Left common carotid artery plus branches (tissue), 1 donor: ENCODE measurements around the genes CYP2U1, MCUB and ARSJ.

DNA sequence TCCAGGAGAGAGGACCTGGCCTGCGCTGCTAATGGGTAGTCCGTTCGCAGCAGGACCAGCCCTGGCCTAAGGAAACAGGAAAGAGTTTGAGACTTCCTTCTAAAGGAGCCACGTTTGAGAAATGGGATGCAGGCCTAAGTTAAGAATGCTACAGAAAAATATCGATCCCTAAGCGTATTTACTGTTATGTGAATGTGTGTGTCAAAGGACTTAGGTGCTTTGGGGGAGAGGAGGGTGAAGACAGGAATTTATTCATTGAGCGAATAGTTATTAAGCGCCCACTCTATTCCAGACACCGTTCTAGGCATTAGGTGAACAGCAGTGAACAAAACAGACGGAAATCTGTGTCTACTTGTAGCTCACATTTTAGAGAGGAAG, 311 bp downstream of the AIMP1 start:
- PRO-cap: no peak

- PRO-cap: no peak
These were observed 8.5 kb downstream of the AIMP1 start for GRCh38 chr4:106324914-106325186.

DNA sequence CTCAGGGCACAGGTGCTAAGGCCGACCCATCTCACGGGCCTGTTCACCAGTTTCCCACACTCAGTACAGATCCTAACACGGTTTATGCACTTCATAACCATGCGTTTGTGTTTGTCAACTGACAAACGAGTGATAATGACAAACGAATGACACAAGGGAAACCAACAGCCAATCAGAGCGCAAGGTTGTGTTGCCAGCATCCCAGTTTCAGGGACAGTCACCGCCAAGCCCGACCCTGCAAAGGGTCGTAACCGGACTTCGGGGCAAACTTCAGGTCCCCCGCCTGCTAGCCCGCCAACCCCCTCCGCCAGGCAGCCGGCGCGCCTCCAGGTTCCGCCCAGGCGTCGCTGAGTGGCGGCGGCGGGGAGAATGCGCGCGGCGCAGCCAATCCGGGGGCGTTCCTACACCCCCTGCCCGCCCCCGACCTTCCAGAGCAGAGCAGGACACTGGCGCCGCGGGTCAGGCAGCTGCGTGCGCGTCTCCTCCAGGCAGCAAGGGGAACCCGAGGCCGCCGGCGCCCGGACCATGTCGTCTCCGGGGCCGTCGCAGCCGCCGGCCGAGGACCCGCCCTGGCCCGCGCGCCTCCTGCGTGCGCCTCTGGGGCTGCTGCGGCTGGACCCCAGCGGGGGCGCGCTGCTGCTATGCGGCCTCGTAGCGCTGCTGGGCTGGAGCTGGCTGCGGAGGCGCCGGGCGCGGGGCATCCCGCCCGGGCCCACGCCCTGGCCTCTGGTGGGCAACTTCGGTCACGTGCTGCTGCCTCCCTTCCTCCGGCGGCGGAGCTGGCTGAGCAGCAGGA, at the start of gene CYP2U1:
Gene CYP2U1, plus strand, starts transcription at position 431 of the 796 bp plus-strand sequence.
- PRO-cap: unidirectional peak, plus-strand start at position 204 of the sequence; bidirectional peak, plus-strand start at position 431 of the sequence, minus-strand start at position 533 of the sequence

DNA sequence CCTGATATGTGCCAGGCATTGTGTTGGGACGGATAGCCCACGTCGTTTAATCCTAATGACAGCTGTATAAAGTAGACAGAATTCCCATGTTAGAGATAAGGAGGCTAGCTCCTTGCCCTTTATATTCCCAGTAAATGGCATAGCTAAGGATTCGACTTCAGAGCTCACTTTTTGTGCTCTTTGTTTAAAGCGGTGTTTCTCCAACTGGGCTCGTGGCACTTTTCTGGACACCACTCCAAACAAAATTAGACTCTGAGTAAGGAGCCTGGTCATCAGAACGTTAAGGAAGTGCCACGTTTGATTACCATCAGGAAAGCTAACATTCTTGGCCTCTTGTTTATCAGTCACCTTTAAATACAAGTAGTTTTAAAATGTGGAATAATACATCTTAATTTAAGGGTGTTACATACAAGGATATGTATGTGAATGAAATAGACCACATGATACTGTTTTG, 1.1 kb downstream of the RPL34 start:
- PRO-cap: no peak

DNA sequence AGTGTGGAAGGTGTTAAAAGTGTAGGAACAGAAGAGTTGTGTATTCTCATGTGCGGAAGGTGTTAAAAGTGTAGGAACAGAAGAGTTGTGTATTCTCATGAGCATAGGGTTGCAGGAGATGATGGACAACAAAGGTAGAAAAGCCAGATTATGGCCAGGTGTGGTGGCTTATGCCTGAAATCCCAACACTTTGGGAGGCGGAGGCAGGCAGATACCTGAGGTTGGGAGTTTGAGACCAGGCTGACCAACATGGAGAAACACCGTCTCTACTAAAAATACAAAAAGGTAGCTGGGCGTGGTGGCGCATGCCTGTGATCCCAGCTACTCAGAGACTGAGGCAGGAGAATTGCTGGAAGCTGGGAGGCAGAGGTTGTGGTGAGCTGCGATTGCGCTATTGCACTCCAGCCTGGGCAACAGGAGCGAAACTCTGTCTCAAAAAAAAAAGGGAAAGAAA, 2.5 kb downstream of the RPL34 start:
- PRO-cap: no peak

DNA sequence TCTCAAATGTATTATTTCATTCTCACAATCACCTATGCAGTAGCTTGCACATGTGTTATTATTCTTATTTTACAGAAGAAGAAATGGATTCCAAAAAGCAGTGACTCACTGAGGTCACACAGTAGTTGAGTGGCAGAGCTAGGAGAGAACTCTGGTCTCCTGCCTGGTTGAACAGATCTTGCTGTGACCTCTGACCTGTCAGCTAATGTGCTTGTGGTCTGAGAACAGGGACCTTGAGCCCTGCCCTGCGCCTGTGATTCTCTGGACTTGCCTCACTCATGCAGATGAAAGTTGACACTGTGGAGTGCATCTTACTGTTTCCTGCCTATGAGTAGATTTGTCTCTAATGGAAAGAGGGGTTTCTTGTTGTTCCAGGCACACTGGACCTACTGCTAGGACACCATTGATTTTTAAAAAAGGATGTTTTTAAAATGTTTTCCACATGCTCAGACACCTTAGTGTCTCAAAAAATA, 32.3 kb downstream of the ETNPPL start:
- PRO-cap: no peak

GRCh38 chr4:108878014-108878281, 115.1 kb upstream of the ETNPPL start:
- PRO-cap: no peak

- PRO-cap: no peak
These were observed 797 bp downstream of the SEC24B start for GRCh38 chr4:109434178-109435046.

DNA sequence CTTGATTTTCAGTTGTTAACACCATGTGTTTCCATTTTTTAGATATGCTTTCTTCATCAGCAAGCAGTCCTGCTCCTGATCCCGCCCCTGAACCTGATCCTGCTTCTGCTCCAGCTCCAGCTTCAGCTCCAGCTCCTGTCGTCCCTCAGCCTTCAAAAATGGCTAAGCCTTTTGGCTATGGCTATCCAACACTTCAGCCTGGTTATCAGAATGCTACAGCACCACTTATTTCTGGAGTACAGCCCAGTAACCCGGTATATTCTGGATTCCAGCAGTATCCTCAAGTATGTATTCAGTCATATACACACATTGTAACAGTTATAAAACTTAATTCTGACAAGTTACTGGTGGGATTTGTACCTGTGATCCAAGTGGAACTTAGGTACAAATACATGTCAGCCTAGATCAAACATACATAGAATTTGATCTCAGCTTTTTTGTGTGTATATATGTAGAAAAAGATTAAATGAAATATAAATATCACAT, 61.0 kb downstream of the SEC24B start:
- PRO-cap: no peak

DNA sequence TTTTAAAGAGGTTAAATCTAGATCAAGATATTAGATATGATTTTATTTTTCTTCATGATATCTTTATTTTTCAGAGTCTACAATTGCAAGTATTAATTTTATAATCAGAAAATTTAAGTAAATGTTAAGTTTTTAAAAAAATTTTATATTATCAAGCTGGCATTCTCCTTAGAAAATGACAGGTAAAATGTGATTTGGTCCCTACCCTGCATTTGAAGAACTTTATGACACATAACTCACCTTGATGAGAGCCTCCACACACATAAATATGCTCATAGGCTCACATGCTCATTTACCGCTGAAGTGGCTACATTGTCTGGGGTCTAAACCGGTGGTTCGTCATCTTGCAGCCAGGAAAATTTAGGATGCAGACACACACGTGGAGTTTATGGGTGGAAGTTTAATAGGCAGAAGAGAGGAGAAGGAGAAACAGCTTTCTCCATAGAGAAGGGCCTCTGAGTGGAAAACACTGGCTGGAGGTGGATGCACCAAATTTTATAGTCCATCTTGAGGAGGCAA, 61.5 kb downstream of the SEC24B start:
- PRO-cap: no peak

GRCh38 chr4:109559960-109560719, at the start of gene MCUB:
MCUB (plus strand) TSS chr4:109560246.
- PRO-cap: bidirectional peak, plus-strand start at chr4:109560275, minus-strand start at chr4:109560091

DNA sequence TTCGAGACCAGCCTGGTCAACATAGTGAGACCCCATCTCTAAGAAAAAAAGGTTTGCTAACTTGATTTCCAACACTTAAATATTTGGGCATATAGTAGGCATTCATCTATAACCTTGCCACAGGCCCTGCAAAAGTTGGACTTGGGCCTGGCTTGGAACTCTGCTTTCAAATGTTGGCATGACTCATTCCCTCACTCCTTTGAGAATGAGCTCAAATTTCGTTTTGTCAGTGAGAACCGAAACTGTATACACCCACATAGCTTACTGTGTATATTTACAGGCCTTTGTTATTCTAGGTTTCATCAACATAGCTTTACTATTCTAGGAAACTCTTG, 88.7 kb upstream of the ELOVL6 start:
- PRO-cap: no peak

DNA sequence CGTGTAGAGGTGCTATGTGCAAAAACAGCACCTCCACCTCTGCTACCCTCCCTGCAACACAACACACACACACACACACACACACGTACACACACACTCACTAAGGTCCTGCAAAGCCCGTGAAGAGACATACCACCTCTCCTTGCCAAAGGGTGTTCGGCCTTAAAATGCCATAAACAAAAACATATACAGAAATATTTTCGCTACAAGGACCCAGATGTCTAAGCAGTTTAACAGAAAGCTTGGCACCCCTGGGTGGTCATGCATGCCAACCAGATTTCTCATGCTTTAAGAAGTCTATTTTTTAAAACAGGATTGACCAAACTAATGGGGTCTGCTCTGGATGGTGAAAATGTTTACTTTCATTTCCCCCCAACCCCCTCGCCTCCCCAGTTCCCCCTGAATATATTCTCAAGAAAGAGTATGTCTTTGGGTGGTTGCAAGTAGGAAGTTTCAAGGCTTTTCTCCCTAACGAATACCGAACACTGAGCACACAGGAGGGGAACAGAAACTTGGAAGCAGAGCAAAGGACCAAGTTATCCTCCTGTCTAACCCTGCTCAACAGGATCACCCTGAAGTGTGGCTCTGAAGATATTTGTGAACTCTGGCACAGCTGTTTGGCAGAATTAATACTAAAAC, 1.4 kb downstream of the TIFA start:
- PRO-cap: no peak

DNA sequence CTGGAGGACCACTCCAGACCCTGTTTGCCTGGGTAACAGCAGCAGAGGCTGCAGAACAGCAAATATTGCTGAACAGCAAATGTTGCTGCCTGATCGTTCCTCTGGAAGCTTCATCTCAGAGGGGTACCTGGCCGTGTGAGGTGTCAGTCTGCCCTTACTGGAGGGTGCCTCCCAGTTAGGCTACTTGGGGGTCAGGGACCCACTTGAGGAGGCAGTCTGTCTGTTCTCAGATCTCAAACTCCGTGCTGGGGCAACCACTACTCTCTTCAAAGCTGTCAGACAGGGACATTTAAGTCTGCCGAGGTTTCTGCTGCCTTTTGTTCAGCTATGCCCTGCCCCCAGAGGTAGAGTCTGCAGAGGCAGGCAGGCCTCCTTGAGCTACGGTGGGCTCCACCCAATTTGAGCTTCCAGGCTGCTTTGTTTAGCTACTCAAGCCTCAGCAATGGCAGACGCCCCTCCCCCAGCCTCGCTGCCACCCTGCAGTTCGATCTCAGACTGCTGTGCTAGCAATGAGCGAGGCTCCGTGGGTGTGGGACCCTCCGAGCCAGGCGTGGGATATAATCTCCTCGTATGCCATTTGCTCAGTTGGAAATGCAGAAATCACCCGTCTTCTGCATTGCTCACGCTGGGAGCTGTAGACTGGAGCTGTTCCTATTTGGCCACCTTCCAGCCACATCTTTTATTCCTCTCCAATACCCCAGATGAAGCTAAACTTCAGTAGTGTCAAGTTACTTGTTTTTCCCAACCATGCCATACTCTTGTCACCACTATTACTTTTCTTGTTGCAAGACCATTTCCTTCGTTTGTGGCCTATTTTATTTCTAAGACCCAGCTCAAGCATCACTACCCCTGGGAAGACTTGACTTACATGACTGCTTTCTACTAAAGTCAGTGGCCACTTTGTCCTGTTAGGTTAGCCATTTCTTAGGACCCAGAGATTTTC, 12.1 kb downstream of the ALPK1 start:
- PRO-cap: no peak

DNA sequence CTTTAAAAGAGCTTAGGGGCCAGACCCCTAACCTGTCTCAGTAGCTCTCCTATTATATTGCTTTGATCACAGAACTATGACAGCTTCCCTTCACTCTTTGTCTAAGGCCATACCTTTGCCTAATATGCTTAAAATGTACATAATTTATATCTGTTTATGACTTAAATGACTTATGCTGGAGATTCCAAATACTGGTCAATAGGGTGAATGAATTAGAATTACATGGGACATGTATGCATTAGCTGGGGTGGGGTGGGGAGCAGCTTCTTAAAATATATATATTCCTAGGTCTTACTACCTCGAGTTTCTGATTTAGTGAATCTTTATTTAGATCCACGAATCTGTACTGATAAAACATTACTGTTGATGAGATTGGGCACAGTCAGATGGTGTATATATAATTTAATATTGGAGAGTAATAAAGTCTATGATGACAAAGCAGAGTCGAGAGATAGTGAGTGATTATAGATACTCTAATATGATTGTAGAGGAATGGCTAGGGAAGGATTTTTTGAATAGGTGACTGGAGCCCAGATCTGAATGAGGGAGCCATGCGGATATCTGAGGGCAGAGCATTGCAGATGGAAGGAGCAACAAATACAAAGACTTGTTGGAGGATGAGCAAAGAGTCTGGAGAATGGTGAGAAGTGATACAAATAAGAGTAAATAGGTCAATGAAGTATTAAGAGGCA, 100.5 kb downstream of the ALPK1 start:
- PRO-cap: no peak

DNA sequence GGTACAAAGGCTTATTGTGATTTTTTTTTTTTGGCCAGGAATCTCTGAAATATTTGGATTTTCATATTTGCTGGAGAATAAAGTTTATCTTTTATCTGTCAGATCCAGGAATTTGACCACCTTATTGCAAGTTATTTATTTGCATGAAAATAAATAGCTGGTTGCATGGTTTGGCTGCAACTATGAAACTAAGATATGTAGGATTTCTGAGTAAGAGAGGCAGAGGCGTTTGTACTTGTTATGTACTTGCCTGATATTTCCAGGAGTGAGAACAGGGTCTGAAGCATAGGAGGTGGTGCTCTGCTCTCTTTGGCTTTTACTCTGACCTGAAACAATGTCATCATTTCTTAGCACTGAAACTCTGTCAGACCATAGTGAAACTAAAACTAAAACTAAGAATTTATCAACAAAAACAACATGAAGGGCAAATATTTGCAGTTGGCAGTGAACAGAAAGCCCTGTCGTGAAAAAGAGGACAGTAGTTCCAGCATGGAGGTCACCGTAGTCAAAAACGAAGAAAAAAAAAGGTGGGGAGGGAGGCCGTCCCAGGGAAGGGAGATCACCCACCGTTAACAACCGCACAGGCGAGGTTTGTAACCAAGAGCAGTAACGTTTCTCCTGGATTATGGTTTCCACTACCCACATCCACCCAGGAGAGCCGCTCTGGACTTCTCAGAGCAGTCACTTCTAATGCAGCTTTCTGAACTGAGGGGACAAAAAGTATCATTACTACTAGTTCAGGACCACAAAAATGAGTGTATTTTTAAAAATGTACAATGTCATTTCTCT, 97.4 kb downstream of the ANK2 start:
- PRO-cap: no peak

- PRO-cap: no peak
These were observed 250.9 kb downstream of the ANK2 start for GRCh38 chr4:113300276-113300923.

DNA sequence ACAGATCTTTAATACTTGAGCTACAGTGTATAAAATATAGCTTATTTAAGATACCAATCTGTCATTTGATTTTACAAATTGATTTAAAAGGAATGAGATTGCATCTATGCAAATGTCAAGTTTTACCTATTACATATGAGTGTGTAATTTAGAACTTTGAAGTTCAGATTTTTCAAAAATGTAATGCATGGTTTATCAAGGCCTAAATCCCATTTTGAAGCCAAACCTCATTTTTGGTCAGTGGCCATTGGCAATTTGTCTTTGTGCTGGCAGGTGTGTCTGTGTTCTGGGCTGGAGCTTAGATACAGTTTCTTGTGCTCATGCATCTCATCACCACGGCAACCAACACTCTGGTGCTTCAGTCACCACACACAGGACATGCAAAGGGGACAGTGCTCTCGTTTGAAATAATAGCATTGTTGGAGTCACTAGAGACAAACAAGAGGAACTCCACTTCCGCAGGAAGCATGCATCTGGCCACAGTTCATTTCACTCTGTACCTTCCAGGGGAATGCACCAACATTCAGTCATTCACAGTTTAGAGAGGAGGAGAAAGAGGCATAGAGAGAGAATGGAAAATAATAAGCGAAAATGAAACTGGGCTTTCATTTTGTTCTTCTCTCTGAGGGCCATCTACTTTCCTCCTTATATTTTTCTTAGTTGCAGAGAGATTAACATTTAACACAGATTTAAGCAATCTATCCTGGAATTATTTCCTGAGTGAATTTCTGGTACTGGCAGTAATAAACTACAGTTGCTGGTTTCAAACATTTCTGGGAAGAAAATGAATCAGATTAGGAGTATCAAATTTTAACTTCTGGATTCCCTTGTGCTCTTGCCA, 267.4 kb downstream of the ANK2 start:
- PRO-cap: no peak

DNA sequence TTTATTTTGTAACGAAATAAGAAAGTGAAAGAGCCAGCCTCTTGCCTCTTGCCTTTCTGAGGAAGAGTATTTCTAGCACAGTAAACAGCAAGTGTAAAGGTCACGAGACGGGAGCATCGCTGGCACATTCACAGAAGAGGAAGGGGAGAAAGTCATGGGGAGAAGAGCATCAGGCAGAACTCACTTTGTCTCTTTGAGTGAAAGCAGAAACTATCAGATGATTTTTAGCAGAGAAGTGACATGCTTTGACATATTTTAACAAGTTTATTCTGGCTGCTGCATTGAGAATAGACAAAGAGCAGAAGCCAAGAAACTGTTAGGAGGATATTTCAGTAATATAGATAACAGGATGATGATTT, 313.7 kb downstream of the CAMK2D start:
- PRO-cap: no peak

- PRO-cap: bidirectional peak, plus-strand start at chr4:113979840, minus-strand start at chr4:113979611
These were observed at the start of gene ARSJ for GRCh38 chr4:113979362-113980006. ARSJ (minus strand) TSS chr4:113979647.